ENCODE data around the gene FNDC9.

DNA sequence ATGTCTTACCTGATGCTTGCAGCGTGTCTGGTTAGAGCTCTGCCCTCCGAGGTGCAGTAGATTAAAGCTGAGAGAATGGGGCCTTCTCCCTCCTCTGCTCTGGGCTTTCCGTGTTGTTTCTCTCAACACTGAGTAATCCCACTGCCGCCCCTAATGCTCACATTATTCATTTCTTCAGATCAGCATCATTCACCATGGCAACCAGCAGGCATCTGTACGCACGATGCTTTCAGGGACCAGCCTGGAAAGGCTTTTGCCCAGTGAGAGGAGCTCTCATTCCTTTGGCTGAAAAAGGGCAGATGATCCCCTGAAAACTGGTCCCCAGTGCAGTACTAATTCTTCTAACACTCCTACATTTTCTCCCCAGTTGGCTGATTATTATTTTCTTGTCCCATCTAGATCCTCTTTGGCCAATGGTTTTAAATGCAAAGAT lies at the start of gene FNDC9:
FNDC9 (minus strand) TSS at position 146 of the 433 bp plus-strand sequence.
- PRO-cap, result no peak
- RAMPAGE, long total RNA, 2 experiments, result no peak in any of the 2 experiments

DNA sequence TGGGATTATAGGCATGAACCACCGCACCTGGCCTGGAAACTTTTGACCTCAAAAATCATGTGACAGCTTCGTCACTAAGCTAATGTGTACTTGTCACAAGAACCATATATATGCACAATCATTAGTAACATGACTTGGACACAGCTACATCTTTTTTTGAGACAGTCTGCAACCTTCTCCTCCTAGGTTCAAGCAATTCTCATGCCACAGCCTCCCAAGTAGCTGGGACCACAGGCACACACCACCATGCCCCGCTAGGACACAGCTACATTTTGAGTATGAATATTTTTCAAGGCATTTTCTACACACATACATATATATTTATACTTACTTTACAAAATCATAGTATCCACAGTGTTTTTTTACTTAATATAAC lies 40.0 kb downstream of the NIPAL4 start:
- PRO-cap, result no peak
- RAMPAGE, long total RNA, 2 experiments, result no peak in any of the 2 experiments

DNA sequence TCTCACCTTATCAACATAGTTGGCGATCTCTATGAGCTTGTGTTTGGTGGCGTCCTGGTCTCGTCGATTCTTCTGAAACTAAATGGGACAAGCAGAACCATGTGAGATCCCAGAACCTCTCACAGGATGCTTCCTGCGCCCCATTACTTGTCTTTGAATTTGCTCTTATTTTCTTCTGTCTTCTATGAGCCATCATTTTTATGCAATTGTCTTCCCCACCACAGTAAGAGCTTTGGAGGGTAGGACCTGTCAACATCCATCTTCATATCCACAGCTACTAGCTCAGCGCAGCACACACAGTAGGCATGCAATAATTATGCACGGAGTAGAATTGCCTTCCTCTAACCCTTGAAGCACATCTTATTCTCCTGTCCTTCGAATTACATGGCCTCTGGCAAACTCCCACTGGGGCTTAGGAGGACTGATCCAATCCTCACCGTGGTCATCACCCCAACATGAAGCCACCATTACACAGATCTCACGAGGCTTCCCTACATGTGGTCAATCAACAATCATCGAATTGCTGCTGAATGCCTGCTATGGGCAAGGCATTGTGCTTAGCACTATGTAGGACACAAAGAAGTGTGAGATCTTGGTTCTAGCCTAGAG lies 53.5 kb downstream of the NIPAL4 start:
- PRO-cap, result no peak
- RAMPAGE, long total RNA, 2 experiments, result no peak in any of the 2 experiments

- PRO-cap, result no peak
- RAMPAGE, long total RNA, 2 experiments, result no peak in any of the 2 experiments
These were observed 47.4 kb downstream of the ADAM19 start for GRCh38 chr5:157528195-157528572.

GRCh38 chr5:157563203-157563726 lies 12.3 kb downstream of the ADAM19 start:
- PRO-cap, result bidirectional peak, plus-strand start at chr5:157563607, minus-strand start at chr5:157563337; unidirectional peak, plus-strand start at chr5:157563646
- RAMPAGE, long total RNA, 2 experiments, result no peak in any of the 2 experiments

GRCh38 chr5:157602437-157603016 lies 27.0 kb upstream of the ADAM19 start:
- PRO-cap, result no peak
- RAMPAGE, long total RNA, 2 experiments, result no peak in any of the 2 experiments

- PRO-cap, result no peak
- RAMPAGE, long total RNA, 2 experiments, result no peak in any of the 2 experiments
These were observed 22.4 kb downstream of the CLINT1 start for GRCh38 chr5:157836340-157837122.

DNA sequence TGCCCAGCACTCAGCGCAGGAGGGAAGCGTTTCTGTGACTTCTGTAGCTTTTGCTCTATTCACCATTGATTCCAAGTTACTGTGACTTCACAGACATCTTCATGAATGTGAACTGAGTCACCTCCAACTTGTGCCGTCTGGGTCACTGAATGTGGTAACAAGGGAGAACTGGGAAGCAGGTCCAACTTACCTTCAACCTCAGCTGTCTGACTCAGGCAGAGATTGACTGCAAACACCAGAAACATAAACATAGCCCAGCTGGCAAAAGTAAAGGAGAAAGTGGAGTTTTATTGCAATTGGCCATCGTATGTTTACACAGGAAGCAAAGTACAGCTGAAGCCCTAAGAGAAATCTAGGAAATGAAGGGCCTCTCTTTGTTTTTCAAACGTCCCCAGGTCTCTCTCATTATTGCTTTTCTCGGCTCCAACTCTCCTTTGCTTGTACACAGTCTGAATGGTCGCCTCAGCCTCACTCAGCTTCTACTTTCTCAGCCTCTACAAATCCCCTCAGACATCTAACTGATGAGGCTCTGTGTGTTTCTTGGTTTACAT lies 428.9 kb upstream of the CLINT1 start:
- PRO-cap, result no peak
- RAMPAGE, long total RNA, 2 experiments, result no peak in any of the 2 experiments

GRCh38 chr5:158727721-158728588 lies 371.8 kb downstream of the EBF1 start:
- PRO-cap, result unidirectional peak, minus-strand start at chr5:158728026
- RAMPAGE, long total RNA, 2 experiments, result no peak in any of the 2 experiments

DNA sequence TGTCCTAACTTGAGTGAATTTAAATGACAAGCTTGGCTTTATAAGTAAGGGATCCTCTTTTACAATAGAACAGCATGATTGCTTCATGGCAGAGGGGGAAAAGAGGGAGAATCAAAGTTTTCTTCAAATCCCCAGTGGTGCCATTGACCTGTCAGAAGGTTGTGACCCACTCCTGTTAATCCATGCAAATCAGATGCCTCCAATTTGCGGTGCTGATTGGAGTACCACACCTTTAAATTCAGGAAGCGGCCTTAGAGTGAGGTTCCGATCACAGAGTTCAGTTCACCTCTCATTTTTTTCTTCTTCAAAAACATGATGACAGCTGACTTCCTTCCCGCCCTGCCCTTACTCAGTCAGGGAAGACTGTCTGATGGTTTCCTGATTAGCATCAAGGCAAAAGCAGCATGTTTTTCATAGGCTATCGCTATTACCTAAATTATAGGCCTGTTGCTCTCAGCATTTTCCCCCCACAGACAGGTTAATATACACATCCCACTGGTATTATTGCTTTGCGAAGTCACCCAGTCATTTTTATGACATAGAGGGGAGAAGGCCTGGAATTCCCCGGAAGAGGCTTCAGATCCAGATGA lies 141.5 kb downstream of the EBF1 start:
- PRO-cap, result no peak
- RAMPAGE, long total RNA, 2 experiments, result no peak in any of the 2 experiments

GRCh38 chr5:159002893-159003410 lies 96.8 kb downstream of the EBF1 start:
- PRO-cap, result no peak
- RAMPAGE, long total RNA, 2 experiments, result no peak in any of the 2 experiments

GRCh38 chr5:159034584-159034872 lies 65.2 kb downstream of the EBF1 start:
- PRO-cap, result no peak
- RAMPAGE, long total RNA, 2 experiments, result no peak in any of the 2 experiments

- PRO-cap, result no peak
- RAMPAGE, long total RNA, 2 experiments, result no peak in any of the 2 experiments
These were observed 8.7 kb downstream of the EBF1 start for GRCh38 chr5:159090938-159091514.

GRCh38 chr5:159097333-159098253 lies 2.1 kb downstream of the EBF1 start:
- PRO-cap, result bidirectional peak, plus-strand start at chr5:159098042, minus-strand start at chr5:159097954
- RAMPAGE, long total RNA, 2 experiments, result no peak in any of the 2 experiments

DNA sequence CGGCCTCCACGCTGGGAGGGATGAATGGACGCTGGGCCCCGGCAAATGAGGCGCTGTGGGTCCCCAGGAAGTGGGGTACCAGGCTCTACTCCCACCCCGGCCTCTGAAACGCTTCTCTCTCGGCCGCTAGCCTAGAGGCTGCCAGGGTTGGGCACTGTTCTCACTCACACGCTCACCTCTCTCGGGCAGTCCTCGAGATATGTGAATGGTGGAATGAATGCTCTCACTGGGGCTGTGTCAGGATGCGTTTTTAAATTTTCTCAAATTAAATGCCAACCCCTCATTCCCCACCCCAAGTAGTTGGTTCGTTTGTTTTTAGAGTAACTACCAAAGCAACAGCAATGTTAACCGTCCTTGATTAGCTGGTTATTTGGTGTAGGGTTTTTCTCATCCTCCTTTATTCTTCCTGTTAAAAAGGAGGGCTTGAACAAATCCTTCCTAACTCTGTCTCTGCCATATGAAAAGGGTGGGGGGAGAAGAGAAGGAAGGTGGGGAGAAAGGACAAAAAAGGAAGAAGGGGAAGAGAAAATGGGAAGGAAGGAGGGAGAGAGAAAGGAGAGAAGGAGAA lies 1.3 kb upstream of the EBF1 start:
- PRO-cap, result no peak
- RAMPAGE, long total RNA, 2 experiments, result no peak in any of the 2 experiments

DNA sequence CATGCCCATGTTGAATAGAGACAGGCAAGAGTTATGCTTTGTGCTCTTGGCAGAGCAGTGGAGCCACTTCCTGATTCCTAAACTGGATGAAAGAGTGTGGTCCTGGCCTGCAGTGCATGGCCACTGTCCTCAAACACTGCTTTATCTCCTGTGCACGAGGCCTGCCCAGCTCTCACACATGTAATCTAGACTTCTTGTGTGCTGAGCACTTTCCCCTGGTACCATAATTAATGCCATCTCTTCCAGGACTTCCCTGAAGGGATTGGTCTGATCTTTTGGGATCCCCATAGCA lies 2.1 kb upstream of the EBF1 start:
- PRO-cap, result no peak
- RAMPAGE, long total RNA, 2 experiments, result no peak in any of the 2 experiments

DNA sequence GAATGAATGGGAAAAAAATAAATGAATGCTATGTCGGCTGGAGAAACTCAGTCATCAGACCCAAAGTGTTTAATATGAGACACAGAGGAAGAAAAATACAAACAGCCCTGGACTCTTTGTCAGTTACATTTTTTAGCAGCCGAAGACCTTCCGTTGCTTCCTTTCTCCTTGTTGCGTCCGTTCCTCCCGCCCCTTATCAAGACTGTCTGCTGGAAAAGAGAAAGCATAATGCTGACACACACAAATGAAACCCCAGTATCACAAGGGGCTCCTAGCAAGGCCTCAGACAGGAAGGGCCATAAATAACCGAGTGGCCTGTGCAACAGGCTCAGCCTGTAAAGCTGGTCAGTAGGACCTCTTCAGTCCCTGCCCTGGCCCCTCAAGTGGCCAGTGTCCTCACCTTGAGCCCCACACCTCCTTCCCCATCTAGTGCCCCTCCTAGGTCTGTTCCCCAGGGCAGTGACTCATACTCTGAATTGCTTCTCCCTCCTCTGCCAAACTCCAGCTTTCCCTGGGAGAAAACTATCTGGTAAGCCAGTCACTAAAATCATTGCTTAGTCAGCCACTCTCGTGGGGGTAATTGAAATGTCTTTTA lies 174.5 kb upstream of the IL12B start:
- PRO-cap, result no peak
- RAMPAGE, long total RNA, 2 experiments, result no peak in any of the 2 experiments

DNA sequence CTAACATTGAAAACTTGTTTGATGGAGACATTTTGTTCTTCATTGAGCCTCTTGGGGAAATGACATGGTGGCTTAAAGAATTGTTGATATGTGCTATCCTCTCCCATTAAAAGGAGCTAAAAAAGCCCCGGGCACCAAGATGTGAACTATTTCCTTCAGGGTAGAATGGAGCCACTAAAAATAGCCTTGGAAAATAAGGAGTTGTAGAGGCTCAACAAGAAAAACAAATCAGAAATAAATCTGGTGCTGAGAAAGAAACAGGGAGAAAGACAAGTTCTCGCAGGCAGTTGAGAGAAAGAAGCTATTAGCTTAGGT lies 134.7 kb upstream of the ADRA1B start:
- PRO-cap, result no peak
- RAMPAGE, long total RNA, 2 experiments, result no peak in any of the 2 experiments

DNA sequence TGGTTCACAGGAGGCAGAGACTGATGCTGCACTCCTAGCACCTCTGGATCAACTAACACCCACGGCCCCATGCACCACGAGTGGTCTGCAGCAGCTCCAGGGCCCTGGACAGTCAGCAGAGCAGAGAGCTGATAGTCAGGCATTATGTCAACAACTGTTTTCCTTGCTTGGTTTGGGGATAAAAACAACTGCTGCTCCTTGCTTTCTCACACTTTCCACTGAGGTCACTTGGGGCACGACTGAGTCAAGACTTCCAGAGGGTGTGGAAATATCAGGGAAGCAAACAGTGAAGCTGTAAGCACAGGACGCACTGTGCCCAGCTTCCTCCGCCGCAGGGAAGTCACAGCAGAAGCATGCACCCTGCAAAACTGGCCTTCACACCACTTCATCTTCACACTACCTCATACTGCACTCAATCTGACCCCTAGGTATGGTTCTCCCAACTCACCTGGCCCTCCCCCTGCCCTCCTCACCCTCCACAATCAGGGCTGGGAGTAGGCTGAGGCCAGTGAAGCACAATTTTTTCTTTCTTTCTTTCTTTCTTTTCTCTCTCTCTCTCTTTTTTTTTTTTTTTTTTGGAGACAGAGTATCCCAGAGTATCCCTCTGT lies 96.2 kb upstream of the ADRA1B start:
- PRO-cap, result no peak
- RAMPAGE, long total RNA, 2 experiments, result no peak in any of the 2 experiments

- PRO-cap, result no peak
- RAMPAGE, long total RNA, 2 experiments, result no peak in any of the 2 experiments
These were observed 51.2 kb upstream of the ADRA1B start for GRCh38 chr5:159864789-159865807.

Measured in prostate gland (tissue), 2 donors.